Placental epithelial cell (primary cell): Measurements from ENCODE around the genes ANXA11 and PRXL2A.

DNA sequence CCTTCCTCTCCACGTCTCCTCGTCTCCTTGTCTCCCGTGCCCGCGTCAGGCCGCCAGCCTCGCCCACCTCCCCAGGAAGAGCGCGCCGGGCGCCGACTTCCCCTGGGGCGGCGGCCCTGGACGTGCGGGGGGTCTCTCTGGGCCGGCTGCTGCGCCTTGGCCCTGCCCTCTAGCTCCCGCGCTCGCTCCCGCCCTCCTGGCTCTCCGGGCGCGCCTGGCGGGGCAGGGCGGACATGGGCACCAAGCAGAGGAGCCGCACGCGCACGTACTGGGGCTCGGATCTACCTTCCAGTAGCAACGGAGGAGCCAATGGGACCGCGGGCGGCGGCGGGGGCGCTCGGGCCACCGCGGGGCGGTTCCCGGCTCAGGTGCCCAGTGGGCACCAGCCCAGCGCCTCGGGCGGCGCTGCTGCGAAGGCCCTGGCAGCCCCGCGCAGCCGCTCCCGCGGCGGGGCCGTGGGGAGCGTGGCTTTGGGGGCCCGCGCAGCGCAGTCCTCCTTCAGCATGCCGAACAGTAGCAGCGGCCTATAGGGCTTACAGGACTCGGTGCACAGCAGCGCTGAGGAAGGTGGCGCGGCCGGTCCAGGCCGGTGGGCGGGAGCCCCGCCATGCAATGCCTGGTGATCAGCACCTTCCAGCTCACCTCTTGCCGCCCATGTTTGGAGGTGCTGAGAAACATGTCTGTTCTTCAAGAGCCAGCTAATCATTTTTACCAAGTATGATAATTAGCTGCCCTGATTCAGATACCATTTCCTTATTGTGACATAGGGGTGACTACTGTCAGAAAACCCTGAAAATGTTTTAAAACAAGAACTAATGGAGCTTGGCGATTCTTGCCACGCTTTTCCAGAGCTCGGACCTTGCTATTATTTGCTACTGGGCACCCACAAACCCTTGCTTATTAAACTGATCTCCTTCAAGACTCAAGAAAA, 33.3 kb upstream of the SFTPD start:
- CAGE, long polyA plus RNA, result no peak

- CAGE, long polyA plus RNA, result no peak
Measured at GRCh38 chr10:80078116-80078531, 341 bp upstream of the TMEM254 start.

DNA sequence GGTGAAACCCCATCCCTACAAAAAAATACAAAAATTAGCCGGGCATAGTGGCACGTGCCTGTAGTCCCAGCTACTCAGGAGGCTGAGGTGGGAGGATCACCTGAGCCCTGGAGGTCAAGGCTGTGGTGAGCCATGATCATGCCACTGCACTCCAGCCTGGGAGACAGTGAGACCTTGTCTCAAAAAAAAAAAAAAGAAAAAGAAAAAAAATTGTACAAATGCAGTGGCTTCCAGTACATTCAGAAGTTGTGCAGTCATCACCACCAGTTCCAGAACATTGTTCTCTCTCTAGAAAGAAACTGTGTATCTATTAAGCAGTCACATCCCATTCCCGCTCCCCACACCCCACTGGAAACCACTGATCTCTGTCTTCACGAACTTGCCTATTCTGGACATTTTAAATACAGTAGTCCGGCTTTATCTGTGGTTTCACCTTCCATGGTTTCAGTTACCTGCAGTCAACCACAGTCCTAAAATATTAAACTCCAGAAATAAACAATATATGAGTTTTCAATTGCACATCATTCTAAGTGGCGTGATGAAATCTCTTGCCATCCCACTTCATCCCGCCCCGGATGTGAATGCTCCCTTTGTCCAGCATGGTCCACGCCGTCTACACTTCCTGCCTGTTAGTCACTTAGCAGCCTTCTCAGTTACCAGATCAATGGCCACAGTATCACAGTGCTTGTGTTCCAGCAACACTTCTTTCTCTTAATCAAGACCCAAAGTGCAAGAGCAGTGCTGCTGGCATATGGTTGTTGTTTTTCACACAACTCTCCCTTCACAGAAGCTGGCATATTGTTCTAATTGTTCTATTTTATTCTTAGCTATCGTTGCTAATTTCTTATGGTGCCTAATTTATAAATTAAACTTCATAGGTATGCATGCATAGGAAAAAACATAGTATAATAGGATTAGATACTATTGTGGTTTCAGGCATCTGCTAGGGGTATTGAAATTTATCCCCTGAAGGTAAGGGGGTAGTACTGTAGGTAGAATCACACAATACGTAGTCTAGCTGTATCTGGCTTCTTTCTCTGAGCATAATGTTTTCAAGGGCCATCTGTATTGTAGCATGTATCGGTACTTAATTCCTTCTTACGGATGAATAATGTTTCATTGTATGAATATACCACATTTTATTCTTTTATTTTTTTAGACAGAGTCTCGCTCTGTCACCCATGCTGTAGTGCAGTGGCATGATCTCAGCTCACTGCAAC, 13.4 kb downstream of the PLAC9 start:
- CAGE, long polyA plus RNA, result no peak

DNA sequence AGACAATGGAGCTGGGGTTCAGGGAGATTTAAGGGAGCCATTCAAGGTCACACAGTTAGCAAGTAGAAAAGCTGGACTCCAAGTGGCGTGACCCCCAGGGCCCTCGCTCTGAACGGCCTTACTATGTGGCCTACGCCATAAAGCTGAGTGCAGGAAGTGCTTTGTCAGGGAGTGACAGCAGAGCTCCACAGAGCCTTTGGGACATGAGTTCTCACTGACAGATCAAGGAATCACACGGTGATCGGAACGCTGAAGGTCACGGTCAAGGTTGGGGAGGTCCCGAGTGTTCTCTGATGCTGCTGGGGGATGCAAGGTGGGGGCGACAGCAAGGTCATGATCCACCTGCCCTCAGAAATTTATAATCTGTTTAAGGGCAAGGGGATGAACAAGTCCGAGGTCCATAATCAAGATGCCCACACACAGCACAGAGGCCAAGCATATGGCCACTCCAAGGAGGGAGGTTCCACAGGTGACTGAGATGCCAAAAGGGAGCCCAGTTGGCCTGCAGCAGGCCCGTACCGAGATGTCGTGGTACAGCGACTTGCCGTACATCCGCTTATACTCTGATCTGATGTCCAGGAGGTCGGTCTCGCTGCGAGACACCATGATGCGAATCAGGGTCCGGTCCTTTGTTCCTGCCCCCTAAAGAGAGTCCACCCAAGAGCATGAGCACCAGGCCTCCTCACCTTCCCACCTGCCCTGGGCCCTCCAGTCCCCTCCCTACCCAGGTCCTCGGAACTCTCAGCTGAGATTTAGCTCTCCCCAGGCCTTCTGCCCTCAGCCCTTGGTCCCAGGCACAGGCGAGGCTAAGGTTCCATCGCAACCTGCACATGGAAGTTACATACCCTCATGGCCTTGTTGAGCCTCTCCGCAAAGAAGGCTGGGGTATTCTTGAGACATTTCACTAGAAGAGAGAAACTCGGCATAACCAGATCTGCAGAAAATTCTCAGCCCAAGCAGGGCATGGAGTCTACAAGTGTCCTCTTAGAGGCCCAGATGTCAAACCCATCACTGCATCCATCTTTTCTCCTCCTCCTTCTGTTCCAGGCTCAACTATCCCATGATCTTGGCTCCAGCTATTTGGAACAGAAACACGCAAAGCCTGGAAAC, 24.9 kb downstream of the PLAC9 start:
- CAGE, long polyA plus RNA, result no peak

DNA sequence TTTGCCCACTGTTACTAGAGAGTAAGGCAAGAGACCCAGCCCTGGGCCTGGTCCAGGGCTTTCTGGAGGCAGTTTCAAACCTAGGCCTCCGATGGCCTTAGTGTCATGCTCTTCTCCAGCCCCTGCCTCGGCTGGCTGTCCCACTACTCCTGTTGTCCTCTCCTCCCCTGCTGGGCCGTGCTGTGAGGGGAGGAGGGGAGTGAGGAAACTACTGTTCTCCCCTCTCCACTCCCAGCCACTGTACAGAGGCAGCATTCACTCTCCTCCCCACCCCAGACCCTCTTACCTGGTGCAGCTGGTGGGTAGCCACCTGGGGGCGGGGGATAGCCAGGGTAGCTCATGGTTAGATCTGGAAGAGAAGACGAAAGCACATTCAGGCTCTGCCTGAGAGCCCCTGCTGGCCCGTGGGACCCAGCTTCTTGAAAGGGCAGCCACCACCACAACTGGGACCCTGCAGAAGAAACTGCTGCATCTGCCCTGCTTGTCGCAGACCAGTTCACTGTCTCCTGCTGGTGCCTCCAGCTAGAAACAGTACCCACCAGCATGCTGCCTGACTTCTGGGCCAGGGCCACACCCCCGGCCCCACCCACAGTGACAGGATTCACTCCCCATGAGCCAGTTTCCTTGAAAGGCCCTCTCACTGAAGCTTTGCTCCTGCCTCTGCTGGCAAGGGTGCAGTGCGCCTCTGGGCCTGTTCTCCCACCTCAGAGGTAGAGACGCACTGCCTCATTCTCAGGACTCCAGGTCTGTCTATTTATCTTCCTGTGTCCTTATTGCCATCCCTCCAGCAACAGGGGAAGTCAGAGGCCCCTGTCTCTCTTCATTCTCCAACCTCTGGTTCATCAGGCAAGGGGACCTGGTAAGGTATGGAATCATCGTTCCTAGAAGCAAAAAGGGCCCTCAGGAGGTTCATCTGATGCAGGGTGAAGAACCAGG, 32.5 kb downstream of the ANXA11 start:
- CAGE, long polyA plus RNA, result no peak

- CAGE, long polyA plus RNA, result no peak
Measured at GRCh38 chr10:80176279-80176651, 29.1 kb downstream of the ANXA11 start.

DNA sequence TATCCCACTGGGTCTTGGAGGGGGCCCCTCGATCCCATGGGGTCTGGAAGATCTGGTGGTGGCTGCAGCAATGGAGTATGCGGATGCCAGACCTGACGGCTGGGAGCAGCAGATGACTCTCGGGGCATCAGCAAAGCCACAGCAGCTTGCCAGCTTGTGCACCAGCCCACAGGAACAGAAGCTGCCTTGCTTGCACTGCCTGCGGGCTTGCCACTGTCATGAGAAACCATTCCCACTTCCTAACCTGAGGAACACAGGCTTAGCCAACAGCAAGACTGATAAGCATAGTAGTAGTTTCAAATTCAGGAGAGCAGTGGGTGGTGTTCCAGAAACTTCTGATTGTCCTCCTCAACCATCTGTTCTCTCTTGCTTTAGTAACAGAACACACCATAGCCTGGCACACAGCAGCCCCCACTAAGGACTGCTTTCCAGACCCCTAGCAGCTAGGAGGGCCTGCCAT, 7.4 kb downstream of the ANXA11 start:
- CAGE, long polyA plus RNA, result no peak

GRCh38 chr10:80201906-80202414, 3.4 kb downstream of the ANXA11 start:
- CAGE, long polyA plus RNA, result no peak

- CAGE, long polyA plus RNA, result no peak
Measured at GRCh38 chr10:80204687-80205760, at the start of gene ANXA11. ANXA11 (minus strand) TSS chr10:80205537.

- CAGE, long polyA plus RNA, result no peak
Measured at GRCh38 chr10:80357600-80358079, 1.1 kb downstream of the DYDC2 start.

- CAGE, long polyA plus RNA, result no peak
Measured at GRCh38 chr10:80408131-80409195, at the start of gene PRXL2A. PRXL2A (plus strand) TSS chr10:80408551.

DNA sequence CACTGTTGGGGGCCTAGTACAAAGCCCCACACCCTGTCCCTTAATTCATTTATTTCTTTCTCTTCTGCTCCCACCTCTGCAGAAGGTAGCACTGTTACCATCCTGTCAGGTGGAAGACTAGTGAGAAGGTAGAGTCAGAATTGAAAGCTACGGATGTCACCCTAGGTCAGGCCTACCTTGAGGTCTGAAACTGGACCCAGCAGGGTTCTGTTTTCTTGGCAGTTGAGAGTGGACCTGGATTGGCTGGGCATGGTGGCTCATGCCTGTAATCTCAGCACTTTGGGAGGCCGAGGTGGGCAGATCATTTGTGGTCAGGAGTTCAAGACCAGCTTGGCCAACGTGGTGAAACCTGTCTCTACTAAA, 18.3 kb downstream of the PRXL2A start:
- CAGE, long polyA plus RNA, result no peak

- CAGE, long polyA plus RNA, result no peak
Measured at GRCh38 chr10:80458803-80459889, 5.0 kb downstream of the TSPAN14 start.

- CAGE, long polyA plus RNA, result no peak
Measured at GRCh38 chr10:80464504-80465478, 10.7 kb downstream of the TSPAN14 start.

DNA sequence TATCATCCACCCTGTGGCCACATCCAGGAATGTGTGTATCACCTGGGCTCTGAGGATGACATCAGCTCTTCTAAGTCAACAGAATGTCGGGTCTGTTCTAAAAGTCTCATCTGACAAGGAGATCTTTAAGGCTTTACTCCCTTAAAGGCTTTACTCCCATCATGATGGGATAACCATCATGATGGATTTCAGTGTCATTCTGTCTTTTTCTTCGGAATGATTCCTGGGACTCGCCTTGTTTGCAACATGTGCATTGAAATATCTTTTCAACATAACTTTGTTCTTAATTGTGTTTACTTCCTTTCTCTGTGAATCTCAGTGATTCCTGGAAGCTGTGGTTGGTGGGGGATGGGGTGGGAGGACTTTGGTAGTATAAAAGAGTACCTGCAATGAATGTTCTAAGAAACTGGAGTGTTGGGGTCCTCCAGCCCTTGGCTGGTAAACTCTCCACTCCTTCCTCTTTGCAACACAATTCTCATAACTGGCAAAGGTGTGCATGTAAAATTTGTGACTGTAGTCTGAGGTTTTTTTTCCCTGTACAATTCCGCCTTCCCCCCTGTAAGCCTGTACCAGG, 11.5 kb upstream of the SH2D4B start:
- CAGE, long polyA plus RNA, result no peak

DNA sequence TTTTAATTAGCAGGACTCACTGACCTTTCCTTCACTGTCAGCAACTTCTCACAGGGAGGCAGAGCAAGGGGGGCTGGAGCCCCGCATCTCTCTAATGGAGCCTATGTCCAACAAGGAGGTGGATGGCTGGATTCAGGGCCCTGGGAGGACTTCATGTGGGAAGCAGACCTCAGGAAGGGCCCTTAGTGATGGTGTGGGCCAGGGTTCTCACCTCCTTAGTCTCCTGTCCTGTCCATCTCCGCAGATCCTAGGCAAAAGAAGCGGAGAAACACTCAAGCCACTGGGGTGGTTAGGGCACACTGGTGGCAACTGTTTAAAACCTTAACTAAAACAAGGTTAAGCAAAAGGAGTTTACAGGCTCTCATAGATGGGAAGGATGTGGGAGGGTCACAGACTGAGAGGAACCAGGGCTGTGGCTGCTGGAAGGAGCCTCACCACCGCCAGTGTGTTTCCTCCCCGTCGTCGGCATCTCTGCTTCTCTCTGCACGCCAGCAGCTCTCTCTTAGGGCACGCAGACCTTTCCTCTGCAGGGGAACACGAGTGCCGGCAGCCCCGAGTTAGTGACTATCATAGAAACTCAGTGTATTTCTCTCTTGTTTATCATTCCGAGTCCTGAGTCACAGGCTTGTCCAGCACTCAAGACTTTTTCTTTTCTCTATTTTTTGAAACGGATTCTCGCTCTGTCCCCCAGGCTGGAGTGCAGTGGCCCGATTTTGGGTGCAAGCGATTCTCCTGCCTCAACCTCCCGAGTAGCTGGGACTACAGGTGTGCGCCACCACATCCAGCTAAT, 8.2 kb upstream of the SH2D4B start:
- CAGE, long polyA plus RNA, result no peak

GRCh38 chr10:80535439-80536438, 2.0 kb upstream of the SH2D4B start:
- CAGE, long polyA plus RNA, result no peak

- CAGE, long polyA plus RNA, result no peak
Measured at GRCh38 chr10:84280098-84280638, 35.3 kb downstream of the RGR start.

DNA sequence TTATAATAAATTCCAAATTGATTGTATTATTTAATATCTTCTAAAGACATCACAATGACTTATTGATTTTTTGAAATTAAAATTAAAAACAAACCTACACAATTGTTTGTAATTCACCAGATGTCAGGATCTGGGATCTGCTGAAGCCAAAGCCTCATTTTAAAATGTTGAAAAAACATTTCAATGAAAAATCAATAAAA, 286.3 kb downstream of the CCSER2 start:
- CAGE, long polyA plus RNA, result no peak

- CAGE, long polyA plus RNA, result no peak
Measured at GRCh38 chr10:85993091-85993759, 373.4 kb downstream of the GRID1 start.